Sigmoid colon (tissue), 4 donors: ENCODE measurements around the genes RASA4B and RASA4.

GRCh38 chr7:101240237-101241407 is 3.0 kb upstream of the CLDN15 start:
- PRO-cap = no peak
- RAMPAGE, long total RNA, 4 experiments = no peak in any of the 4 experiments

DNA sequence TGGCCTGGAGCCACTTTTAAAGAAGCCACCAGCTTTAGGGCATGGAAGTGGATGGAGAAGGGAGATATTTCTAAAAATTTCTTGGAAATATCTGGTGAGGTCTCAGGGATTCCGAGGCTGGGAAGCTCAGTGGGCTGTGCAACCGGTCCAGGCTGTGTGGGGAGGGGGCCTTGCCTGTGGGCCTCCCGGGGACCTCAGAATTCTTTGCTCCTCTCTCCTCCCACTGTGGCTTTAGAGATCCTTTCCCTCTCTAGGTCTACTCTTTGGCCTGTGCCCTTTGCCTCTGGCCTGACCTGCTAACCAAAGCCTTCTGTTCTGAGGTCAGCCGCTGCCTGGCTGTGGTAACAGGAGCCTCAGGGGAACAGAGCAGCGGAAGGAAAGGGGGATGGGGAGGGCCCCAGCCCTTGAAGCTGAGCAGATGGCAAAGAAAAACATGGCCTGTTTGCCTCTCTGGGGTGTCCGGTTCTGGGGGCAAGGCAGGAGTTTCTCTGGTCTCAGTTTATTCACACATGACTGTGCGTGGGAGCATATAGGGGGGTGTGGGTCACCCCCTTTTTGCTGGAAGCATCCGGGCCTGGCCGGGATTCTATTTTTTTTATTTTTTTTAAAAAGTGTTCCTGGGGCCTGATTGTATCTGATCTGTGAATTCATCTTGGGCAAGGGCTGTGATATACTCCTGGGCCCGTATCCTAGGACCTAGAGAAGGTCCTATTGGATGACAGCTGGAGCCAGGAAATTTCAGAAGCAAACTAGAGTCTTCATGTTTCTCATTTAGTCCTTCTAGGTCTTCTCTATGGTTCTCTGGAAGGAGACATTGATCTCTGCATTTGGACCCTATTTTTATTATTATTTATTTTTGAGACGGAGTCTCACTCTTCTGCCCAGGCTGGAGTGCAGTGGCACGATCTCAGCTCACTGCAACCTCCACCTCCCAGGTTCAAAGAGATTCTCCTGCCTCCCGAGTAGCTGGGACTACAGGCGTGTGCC is 28.3 kb downstream of the COL26A1 start:
- PRO-cap = no peak
- RAMPAGE, long total RNA, 4 experiments = no peak in any of the 4 experiments

- PRO-cap = unidirectional peak, plus-strand start at chr7:101739365
- RAMPAGE, long total RNA, 4 experiments = no peak in any of the 4 experiments
These were observed 78.2 kb upstream of the CUX1 start for GRCh38 chr7:101739289-101739488.

DNA sequence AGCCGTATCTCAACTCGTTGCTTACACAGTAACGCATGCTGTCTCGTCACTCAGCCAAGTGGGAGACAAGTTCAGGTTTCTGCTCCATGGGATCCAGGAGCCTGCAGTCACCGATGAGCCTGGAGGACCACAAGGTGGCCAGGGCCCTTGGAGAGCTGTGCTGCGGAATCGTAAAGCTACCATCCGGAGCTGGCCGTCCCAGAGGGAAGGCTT is 7.8 kb downstream of the CUX1 start:
- PRO-cap = no peak
- RAMPAGE, long total RNA, 4 experiments = no peak in any of the 4 experiments

- PRO-cap = no peak
- RAMPAGE, long total RNA, 4 experiments = no peak in any of the 4 experiments
These were observed 45.0 kb downstream of the CUX1 start for GRCh38 chr7:101862241-101863043.

DNA sequence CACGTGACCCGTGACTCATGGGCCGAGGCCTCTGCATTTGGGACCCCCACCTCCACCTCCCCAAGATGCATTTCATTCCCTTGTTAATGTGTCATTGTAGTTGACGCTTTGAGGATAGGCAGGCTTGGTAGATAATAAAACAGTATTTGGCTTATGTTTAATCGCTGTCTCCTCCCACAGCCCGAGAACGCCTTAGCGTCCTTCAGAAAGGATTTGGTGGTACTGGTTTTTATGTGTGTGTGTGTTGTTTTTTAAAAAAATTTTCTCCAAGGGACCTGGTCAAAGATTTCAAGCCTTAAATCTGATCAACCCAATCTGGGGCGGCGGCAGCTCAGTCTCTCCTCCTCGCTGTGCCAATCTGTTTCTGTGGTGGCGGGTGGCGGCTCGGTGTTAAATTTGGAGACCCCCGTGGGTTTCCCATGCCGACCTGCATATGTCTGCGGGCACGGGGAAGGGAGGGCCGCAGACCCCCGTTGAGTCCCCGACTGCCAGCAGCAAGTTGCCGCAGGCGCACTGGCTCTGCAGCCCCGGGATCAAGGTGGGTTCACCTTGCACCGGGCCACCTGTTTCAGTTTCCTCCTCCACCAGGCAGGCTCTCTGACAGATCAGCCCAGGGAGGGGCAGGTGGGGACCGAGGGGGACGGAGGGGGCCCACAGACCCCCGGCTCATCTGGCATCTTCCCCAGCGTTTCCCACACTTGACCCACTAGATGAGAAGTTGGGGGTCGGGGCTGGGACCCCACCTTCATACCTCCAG is 95.7 kb downstream of the CUX1 start:
- PRO-cap = no peak
- RAMPAGE, long total RNA, 4 experiments = no peak in any of the 4 experiments

DNA sequence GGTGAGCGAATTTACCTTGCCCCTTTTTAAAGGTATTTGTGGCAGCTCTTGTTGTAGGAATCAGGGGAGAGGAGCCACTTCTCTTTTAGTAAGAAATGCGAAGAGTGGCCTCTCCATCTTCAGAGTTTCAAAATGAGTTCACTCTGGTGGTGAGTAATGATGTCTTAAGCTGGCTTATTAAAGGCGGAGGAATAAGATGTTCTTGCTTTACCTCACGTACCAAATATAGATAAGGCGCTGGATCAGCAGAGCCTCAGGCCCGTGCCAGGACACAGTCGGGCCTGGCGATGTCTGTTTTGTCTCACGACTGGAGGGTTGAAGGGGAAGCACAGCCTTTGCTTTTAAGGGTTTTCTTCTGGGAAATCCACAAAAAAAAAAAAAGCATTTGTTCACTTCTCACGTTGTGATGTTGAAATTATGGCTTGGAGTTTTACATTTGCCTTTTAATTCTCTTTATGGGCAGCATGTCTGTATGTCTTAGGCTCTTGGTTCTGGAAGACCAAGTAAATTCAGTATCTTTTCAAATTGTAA is 136.1 kb downstream of the CUX1 start:
- PRO-cap = bidirectional peak, plus-strand start at position 304 of the sequence, minus-strand start at position 129 of the sequence
- RAMPAGE, long total RNA, 4 experiments = start-site peak on the minus strand in 1 of 4 experiments, centred at position 129 of the sequence, 11 reads per replicate

DNA sequence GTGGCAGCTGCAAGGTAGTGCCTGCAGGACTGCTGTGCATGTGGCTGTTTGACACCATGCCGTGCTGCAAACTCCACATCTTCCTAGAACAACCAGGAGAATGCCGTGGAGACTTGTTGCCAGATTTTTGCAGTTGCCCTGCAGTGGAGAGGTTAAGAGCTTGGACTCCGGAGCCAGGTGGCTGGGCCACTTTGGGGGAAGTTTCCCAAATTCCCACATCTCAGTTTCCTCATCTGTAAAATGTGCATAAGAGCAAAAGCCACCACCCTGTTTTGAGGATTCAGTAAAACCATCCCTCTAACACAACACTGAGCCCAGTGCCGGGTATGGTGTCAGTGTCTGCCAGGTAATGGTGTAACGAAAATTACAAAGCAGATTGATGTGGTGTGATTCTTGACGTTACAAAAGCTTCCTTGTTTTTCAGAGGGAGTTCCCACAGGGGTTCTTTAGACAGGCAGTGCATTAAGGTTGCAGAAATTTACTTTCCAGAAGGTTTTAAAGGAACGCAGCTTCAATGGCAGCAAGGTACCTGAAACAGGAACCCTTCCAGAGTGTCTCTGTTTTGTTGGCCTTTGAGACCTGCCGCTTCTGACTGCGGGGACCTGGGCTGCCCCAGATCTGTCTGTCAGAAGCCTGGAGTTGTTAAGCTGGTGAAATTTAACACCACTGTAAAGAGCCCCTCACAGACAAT is 168.2 kb downstream of the CUX1 start:
- PRO-cap = no peak
- RAMPAGE, long total RNA, 4 experiments = start-site peak on the plus strand in 1 of 4 experiments, centred at position 499 of the sequence, 6 reads per replicate

DNA sequence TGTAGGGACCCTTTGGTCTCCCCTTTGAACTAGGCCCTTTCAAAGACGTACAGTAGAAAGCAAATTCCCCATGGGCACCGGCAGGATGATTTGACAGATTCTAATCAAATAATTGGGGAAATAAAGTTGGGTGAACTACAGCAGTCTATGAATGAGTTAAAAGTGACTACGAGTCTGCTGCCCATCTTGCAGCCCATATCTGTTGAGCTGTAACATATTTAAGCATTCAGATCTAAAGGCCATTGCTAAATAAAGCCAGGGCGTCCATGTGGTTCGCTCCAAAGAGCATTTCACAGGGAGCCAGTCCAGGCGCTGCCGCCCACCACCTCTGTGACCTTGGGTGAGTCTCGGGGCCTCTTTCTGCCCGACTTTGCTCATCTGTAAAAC is 223.0 kb downstream of the CUX1 start:
- PRO-cap = no peak
- RAMPAGE, long total RNA, 4 experiments = no peak in any of the 4 experiments

DNA sequence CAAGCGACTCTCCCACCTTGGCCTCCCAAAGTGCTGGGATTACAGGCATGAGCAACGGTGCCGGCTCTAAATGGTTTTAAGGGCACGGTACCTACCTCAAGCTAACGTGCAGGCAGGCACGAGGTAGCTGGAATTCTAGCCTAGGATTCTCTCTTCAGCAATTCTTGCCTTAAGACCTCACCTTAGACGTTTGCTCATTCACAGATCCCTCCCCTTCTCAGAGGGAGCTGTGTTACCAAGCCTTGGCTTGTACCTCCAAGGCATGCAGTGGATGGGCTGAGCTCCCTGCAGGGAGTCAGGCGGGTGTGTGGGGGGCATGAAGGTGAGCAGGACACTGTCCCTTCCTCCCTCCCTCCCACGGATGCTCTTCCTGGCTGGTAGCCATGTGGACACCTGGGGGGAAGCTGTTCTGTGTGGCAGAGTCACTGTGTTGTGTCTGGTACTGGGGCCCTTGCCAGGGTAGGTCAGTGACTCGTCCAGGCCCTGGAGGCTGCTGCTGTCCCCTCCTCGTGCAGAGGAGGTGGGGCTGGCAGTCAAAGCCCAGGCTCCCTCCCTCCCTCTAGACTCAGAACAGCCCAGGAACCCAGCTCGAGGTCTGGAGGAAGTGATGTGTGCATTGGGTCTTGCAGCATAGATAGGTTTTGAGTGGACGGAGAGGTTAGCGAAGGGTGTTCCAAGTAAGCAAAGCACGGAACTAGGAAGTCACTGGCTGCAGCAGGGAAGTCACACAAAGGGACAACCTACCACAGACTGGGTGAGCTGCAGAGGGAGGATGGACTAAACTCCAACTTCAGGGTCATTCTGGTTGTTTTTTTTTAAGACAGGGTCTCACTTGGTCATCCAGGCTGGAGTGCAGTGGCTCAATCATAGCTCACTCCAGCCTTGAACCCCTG is 222.1 kb upstream of the SH2B2 start:
- PRO-cap = no peak
- RAMPAGE, long total RNA, 4 experiments = no peak in any of the 4 experiments

DNA sequence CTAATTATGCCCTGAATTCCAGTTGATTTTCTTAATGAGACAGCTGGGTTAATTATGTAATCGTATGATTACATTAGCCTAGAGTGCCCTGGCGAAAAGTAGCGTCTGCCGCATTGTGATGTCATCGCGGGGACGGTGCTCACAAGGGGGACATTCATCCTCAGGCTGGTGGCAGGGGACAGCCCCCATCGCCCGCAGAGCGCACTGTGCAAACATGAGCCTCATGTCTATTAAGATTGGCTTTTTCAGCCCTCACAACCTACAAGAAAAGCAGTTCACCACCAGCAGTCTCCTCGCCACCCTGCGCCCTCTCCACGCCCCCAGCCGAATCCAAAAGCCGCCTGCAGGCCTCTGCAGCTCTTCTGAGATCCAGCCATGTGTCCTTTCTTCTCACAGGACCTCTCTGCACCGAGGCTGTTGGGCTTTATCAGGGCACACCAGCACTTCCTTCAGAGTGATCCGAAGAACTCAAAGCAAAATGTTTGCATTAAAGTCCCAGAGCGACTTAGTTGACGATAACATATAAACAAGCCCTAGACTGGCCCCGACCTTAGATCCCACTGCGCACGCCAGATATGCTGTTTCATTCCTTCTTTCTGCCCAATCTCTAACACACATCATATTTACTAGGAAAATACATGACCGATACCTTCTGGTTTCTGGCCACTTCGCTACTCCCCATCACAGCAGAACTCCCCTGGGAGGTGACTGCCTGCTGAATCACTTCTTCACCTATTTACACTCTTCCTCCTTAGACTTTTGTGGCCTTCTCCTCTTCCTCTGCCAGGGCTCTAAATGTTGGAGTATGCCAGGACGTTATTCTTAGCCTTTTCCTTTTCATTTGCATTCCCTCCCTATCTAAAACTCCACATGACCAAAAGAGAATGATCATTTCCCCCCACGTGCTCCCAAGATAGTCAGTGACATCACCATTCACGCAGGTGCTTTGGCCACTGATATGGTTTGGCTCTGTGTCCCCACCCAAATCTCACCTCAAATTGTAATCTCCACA is 206.0 kb upstream of the SH2B2 start:
- PRO-cap = no peak
- RAMPAGE, long total RNA, 4 experiments = no peak in any of the 4 experiments

DNA sequence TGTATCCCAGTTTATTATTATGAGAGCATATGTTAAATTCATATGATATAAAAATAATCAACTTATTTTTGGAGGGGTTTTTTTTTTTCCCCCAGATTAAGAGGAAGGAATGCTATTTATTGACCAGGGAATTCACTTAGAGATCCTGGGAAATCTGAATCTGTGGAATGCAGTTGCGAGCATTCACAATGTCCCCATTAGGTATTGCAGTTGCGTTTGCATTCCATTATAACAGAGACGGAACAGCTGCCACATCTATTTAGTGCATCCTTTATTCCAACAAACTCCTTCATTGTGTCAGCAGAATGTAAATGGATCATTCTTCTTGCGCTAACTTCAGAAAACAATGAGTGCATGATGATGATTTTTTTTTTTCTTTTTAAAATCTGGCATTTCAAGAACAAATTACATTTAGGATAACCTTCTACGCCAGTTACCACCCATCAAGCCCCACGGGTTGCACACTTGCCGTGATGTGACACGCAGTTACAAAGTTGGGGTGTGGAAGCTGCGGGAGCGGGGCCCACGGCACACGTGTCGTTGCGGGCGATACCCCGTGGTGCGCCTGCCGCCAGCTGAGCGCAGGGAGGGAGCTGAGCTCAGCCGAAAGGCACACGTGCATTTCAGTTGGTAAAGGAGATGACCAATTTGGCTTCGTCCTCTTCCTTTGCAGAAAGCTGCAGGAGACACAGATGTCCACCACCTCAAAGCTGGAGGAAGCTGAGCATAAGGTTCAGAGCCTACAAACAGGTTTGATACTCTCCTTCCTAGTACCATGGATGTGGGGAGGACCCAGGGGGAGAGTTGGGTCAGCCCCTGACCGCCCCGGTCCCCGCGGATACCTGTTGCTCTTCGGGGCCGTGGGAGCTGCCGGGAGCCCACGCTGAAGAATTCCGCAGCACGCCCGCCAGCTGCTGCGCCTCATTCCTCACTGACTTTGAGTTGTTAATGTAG is 175.4 kb upstream of the SH2B2 start:
- PRO-cap = no peak
- RAMPAGE, long total RNA, 4 experiments = no peak in any of the 4 experiments

DNA sequence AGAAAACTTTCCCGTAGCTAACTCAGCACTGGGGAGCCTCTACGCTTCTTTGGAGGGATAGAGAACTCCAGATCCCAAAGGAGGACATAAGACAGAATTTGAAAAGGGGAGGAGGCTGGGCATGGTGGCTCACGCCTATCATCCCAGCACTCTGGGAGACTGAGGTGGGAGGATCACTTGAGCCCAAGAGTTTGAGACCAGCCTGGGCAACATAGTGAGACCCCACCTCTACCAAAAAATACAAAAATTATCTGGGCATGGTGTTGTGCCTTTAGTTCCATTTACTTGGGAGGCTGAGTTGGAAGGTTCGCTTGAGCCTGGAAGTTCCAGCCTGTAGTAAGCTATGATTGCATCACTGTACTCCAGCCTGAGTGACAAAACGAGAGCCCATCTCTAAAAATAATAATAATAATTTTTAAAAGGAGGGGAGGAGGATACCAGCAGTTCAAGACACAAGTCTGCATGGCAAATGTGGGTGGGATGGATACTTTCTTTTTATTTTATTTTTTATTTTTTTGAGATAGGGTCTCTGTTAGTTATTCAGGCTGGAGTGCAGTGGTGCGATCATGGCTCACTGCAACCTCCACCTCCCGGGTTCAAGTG is 165.9 kb upstream of the SH2B2 start:
- PRO-cap = no peak
- RAMPAGE, long total RNA, 4 experiments = no peak in any of the 4 experiments

DNA sequence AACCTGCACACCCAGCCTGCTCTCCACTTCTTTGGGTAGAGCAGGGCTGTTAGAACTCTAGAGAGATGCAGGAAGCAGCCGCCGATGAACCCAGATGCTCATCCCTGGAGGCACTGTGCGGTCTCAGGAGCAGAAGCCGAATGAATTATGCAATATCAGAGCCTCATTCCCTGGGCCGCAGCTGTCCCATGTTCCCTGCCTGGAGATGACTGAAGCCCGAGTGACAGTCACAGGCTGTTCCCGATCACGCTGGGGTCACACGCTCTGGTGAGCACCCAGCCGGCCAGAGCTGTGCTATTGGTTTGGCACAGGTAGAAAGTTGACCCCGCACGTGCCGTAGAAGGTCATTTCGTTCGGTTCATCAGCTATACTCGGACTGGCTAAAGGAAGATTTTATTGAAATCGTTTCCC is 140.6 kb upstream of the SH2B2 start:
- PRO-cap = no peak
- RAMPAGE, long total RNA, 4 experiments = no peak in any of the 4 experiments

DNA sequence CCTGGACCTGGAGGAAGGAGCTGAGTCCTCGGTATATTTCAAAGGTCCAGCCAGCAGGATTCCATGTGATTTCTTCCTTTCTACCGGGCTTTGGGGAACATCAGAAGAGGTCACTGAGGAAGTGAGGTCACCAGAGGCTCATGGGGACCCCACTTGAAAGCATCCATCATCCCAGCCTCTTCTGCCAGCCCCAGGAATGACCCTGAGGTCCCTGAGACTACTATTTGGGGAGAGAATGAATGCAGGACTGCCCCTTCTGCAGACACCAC is 12.9 kb downstream of the SH2B2 start:
- PRO-cap = no peak
- RAMPAGE, long total RNA, 4 experiments = no peak in any of the 4 experiments

DNA sequence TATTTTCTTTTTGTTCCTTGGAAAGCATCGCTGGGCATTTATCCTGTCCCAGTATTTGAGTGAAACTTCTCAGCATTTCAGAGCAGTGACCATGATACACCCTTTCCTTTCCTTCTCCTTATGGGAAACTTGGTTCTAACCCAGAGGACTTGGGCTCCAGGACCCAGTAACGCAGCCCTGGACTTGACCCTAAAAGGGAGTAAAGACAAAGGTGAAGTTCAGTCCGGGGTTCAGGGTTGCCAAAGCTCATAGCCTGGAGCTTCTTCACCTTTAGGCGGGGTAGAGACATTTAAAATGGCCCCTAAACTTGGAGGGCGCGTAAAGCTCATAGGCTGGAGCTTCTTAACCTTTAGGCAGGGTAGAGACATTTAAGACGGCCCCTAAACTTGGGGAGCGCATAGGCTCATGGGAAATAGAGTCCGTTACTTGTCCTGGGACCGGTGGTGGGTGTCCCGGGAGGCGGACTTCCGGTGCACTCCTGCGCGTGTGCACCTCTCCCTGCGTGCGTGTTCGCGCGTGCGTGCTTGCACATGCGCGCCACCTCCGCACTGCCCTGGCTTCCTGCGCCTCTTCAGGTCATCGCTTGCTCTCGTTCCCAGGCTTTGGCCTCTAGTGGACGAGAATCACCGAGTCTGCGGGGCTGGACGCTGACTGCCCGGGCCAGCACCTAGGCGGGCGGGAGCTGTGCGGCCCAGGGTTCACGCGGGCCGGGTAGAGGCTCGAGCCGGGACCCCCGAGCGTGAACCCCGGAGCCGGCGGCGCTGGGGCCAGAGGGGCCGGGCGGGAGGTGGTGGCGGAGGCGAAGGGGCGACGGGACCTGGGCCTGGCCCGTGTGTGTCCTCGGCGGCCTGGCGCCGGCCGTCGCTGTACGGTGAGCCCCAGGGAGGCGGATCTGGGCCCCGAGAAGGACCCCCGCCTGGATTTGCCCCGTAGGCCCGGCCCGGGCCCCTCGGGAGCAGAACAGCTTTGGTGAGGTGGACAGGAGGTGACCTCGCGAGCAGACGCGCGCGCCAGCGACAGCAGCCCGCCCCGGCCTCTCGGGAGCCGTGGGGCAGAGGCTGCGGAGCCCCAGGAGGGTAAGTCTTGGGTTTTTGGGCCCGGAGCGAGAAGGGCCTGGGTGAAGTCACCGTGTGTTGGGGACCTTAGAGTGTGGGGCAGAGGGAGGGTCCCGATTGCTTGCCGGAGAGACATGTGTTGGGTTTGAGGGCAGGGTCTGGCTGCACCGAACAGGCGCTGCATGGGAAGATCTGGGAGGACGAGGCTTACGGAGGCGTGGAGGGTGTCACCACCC is 7.5 kb upstream of the SPDYE6 start:
- PRO-cap = no peak
- RAMPAGE, long total RNA, 4 experiments = no peak in any of the 4 experiments

- PRO-cap = no peak
- RAMPAGE, long total RNA, 4 experiments = no peak in any of the 4 experiments
These were observed 10.3 kb downstream of the ALKBH4 start for GRCh38 chr7:102454281-102454912.

DNA sequence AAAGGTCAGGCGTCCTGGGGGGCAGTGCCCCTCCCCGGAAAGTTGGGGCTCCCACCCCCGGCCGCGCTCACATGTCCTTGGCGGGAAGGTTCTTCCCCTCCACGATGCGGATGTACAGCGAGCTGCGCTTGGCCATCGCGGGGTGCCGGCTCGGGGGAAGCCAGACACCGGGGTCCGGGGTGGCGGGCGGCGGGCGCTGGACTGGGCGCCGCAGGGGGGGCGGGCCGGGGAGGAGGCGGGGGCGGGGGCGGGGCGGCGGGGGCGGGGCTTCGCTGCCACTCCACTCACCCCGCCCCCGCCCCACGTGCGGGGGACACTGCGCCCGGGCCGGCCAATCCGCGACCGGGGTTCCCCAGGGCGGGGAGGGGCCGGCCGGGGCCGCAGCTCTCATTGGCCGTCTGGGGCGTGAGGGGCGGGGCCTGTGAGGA is at the start of gene RASA4B:
Gene RASA4B, minus strand, starts transcription at position 203 of the 428 bp plus-strand sequence.
- PRO-cap = no peak
- RAMPAGE, long total RNA, 4 experiments = no peak in any of the 4 experiments

DNA sequence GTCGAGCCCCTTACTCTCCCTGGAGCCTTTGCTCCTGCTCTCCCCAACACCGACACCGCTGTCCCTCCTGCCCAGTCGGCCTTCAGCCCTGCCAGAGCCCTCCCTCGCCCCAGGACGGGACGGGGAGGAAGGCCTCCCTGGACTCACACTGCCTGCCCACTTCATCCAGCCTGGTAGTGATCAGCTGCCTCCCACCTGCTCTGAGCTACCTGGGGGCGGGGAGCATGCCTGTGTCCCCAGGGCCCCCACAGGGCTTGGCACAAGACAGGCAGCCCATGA is 4.6 kb downstream of the RASA4 start:
- PRO-cap = no peak
- RAMPAGE, long total RNA, 4 experiments = no peak in any of the 4 experiments

- PRO-cap = no peak
- RAMPAGE, long total RNA, 4 experiments = start-site peak on the minus strand in 1 of 4 experiments, at chr7:102616705-102616767 at its widest, 37 reads per replicate
These were observed at the start of gene RASA4 for GRCh38 chr7:102616557-102616991. RASA4 (minus strand) TSS chr7:102616756.